ENCODE measurements around the genes TMEM45A and ABI3BP.

- PRO-cap, 3 experiments: no peak in any of the 3 experiments
- RAMPAGE, long total RNA: no peak
- RRBS, 2 experiments: no CpG with 5 or more reads among the region's 1 CpG
Observed at GRCh38 chr3:99872975-99873687, 55.5 kb downstream of the CMSS1 start.

- PRO-cap, 3 experiments: no peak in any of the 3 experiments
- RAMPAGE, long total RNA: no peak
- RRBS, 2 experiments: no CpG with 5 or more reads among the region's 2 CpGs
Observed at GRCh38 chr3:100033048-100033877, 81.0 kb downstream of the FILIP1L start.

DNA sequence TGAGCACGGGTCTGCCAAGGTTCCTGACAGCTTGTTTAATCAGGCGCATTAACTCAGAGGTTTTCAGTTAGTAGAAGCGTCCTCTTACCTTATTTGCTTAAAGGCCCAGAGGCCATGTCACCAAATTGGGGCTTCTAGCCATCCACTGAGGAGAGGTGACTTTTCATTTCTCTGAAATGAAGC is 10.5 kb downstream of the FILIP1L start:
- PRO-cap, 3 experiments: no peak in any of the 3 experiments
- RAMPAGE, long total RNA: no peak
- RRBS, 2 experiments: no CpG with 5 or more reads among the region's 3 CpGs

DNA sequence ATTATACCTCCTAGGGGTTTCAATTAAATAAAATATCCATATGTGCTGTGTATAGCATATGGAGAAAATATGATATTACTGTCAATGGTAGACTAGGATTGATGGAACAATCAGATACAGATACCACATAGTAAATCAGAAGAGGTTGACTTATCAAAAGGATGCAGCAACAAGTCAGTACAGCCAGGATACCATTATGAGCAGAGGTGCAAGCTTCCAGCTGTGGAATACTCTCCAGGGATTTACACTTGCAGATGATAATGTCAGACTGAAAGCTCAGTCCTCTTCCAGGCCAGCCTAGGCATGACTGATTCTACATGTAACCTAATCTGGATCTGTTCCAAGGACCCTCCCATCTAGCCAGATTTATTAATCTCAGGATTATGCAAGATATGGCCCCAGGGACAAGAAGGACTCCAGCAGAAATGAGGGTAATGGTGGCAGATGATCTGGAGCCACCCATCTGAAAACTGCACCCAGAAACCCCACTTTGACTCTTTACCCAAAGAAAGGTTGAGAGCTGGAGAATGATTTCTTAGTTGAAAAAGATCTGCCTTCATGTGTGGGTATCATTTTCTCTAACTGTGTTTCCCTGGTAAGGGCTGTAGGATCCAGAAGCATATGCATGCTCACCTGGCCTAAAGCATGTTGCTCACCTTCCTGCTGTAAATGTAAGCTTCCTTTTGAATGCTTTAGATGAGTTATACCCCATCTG is 8.1 kb downstream of the FILIP1L start:
- PRO-cap, 3 experiments: no peak in any of the 3 experiments
- RAMPAGE, long total RNA: no peak

GRCh38 chr3:100335340-100335810 is 818 bp downstream of the NIT2 start:
- PRO-cap, 3 experiments: no peak in any of the 3 experiments
- RAMPAGE, long total RNA: no peak
- RRBS, 2 experiments: 61% methylated on average over 3 of the region's 15 CpGs; no CpG with 5 or more reads in 1 of the 2 experiments

DNA sequence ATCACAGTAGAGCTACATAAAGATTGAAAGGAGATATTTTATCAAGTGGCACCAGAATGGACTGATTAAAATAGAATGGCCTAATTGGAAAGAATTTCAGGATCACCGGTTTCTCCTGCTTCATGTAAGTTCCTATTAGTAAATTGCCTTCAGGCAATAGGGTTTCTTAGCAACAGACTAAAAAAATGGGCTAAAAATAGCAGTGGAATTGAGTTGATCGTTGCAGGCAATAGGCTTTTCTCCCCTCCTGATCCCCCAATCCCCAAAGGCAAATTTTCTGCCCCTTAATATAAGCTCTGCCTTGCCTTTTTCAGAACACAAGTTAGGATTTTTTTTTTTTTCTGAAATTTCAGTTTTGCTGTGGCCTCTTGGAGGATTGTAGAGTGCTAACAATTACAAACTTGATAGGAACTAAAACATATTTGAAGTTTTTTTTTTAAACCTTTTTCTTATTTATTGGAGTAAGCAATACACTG is 1.0 kb downstream of the LNP1 start:
- PRO-cap, 3 experiments: no peak in any of the 3 experiments
- RAMPAGE, long total RNA: no peak
- RRBS, 2 experiments: no CpG with 5 or more reads among the region's 2 CpGs

- PRO-cap, 3 experiments: peak in 3 of 3 experiments; most common plus-strand start chr3:100492645 (in 2); most common minus-strand start chr3:100492406 (in 2)
- RAMPAGE, long total RNA: start-site peak on the plus strand at chr3:100492572-100492642, 73 and 41 reads in 2 replicates
- RRBS, 2 experiments: 2% methylated on average over 13 of the region's 46 CpGs
Observed at GRCh38 chr3:100492353-100493181, at the start of gene TMEM45A. TSS of gene TMEM45A (plus strand) at chr3:100492619.

DNA sequence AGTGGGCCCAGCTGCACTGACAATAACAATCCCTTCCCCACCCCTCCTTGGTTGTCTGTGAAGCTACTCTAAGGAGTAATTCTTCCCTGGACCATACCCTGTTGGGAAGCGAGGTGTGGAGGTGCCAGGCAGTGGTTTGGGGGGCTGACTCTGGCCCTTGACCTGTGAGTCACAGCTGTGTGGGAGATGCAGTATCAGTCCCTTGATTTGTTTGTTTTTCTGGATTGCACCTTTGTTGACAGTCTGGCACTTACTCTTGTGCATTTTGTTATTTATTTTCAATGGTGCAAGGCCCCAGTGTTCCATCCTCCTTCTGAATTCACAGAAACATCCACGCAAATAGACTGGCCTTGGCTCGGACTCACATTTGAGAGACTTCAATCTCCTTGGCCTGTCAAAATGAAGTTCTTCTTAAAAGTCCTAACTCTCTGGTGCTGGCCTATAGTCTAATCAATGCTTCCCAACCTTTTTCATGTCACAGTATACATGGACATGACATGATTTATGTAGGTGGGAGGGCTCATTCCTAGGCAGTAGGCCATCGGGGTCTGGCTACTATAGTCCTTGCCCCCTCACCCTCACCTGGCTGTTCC is 29.8 kb downstream of the TMEM45A start:
- PRO-cap, 3 experiments: no peak in any of the 3 experiments
- RAMPAGE, long total RNA: no peak
- RRBS, 2 experiments: no CpG with 5 or more reads among the region's 4 CpGs

- PRO-cap, 3 experiments: no peak in any of the 3 experiments
- RAMPAGE, long total RNA: no peak
- RRBS, 2 experiments: no CpG with 5 or more reads among the region's 3 CpGs
Observed at GRCh38 chr3:100737874-100738390, 28.6 kb downstream of the TFG start.

DNA sequence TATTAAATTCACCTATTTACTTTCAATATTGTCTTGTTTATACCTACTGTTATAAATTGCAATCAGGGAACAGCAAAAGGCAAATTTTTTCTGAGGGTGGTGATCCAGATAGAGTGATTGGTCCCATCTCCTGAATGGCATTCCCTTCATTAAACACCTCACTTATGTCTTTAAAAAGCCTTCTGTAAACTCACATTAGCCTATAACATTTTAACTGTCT is 6.2 kb downstream of the ABI3BP start:
- PRO-cap, 3 experiments: peak in 2 of 3 experiments; most common plus-strand start position 85 of the sequence (in 1)
- RAMPAGE, long total RNA: no peak

DNA sequence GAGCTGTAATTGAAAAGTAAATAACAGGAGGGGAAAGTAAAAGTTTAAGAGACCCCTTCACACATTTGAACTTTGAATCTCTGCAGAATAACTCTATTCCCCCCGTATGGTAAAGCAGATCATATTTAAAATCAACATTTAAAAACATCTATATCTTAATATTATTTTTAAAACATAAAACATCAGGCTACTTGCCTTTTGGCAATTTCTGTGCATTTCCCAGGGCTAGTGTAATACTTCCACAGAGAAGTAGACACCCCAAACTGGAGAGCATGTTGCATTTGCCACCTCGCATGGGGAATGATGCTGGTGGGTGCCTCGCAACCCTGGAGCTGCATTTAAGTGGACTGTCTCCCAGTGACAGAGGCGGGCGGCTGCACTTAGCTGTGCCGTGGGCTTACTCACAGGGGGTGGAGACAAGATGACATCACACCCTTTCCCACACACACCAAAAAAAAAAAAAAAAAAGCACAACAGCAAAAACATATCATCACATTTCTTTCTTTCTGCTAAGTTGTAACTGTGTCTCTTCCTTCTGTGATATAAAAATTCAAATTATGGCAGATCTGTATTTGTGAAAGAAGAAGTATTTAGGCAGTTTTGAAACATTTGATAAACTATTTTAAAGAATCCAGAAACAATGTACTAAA is at the start of gene ABI3BP:
Gene ABI3BP (minus strand): TSS at position 311 of the 650 bp plus-strand sequence.
- PRO-cap, 3 experiments: peak in 3 of 3 experiments; most common minus-strand start position 334 of the sequence (in 2)
- RAMPAGE, long total RNA: start-site peak on the minus strand centred at position 325 of the sequence, 30 bp wide, 630 and 765 reads in 2 replicates
- RRBS, 2 experiments: no CpG with 5 or more reads among the region's 6 CpGs

DNA sequence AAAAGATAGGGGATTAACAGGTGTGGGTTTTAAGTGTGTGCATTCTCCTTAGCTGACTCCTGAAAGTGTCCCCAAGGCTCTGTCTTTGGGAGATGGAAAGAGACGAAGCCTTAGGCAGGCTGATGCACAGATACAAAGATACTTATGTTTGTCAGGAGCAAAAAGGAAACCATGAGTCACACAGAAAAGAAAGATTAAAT is 23.8 kb upstream of the ABI3BP start:
- PRO-cap, 3 experiments: no peak in any of the 3 experiments
- RAMPAGE, long total RNA: no peak
- RRBS, 2 experiments: no CpG with 5 or more reads among the region's 1 CpG

DNA sequence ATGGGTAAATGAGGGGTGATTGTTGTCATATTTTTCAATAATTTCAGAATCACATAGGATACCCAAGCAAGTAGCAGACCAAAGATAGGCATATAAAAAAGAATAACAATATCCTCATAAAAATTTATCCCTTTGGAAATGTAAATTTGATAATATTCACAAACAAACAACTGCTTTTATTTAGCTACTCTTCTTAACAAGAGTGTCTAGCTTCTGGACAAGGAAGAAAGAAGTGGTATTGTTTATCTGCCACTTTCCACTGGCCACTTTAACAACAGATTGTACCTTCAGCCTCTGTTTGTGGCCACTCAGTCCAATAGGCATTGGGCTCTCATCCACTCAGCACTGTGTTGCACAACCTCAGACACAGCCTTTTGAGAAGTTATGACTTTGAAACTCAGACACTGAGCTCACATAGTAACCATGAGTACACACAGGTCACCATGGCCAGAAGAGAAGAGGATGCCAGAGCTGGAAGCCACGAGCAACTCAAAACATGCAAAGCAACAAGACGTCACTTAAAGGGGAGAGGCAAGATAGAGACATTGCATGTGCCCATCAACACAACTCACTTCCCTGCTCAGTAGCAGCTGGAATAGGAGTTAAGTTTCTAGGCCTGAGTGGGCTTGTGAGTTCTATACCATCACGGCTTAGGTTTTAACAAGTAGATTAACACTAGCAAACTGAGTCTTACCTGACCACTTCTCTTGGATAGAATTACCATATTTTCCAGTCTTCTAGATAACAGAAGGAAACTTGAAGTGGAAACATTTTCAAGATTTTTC is 103.7 kb downstream of the IMPG2 start:
- PRO-cap, 3 experiments: peak in 1 of 3 experiments; most common plus-strand start position 571 of the sequence (in 1); most common minus-strand start position 347 of the sequence (in 1)
- RAMPAGE, long total RNA: no peak
- RRBS, 2 experiments: no CpG with 5 or more reads among the region's 3 CpGs

DNA sequence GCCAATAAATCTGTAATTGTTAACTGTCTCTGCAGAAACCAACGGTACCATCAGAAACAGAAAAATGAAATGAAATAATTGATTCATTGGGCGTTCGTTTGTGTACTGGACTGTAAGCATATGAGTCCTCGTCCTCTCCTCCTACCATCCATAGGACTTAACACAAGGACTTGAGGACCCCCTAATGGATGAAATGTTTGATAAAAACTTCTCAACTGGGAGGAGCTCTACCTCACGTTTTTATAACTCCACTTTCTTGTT is 965 bp downstream of the SENP7 start:
- PRO-cap, 3 experiments: no peak in any of the 3 experiments
- RAMPAGE, long total RNA: no peak
- RRBS, 2 experiments: no CpG with 5 or more reads among the region's 5 CpGs

- PRO-cap, 3 experiments: no peak in any of the 3 experiments
- RAMPAGE, long total RNA: no peak
- RRBS, 2 experiments: no CpG with 5 or more reads among the region's 1 CpG
Observed at GRCh38 chr3:101548997-101549362, 12.7 kb upstream of the TRMT10C start.

- PRO-cap, 3 experiments: no peak in any of the 3 experiments
- RAMPAGE, long total RNA: start-site peak on the minus strand at chr3:101576986-101576991, 405 and 363 reads in 2 replicates
- RRBS, 2 experiments: no CpG with 5 or more reads among the region's 33 CpGs
Observed at GRCh38 chr3:101576510-101577272, 2.7 kb downstream of the PCNP start.

DNA sequence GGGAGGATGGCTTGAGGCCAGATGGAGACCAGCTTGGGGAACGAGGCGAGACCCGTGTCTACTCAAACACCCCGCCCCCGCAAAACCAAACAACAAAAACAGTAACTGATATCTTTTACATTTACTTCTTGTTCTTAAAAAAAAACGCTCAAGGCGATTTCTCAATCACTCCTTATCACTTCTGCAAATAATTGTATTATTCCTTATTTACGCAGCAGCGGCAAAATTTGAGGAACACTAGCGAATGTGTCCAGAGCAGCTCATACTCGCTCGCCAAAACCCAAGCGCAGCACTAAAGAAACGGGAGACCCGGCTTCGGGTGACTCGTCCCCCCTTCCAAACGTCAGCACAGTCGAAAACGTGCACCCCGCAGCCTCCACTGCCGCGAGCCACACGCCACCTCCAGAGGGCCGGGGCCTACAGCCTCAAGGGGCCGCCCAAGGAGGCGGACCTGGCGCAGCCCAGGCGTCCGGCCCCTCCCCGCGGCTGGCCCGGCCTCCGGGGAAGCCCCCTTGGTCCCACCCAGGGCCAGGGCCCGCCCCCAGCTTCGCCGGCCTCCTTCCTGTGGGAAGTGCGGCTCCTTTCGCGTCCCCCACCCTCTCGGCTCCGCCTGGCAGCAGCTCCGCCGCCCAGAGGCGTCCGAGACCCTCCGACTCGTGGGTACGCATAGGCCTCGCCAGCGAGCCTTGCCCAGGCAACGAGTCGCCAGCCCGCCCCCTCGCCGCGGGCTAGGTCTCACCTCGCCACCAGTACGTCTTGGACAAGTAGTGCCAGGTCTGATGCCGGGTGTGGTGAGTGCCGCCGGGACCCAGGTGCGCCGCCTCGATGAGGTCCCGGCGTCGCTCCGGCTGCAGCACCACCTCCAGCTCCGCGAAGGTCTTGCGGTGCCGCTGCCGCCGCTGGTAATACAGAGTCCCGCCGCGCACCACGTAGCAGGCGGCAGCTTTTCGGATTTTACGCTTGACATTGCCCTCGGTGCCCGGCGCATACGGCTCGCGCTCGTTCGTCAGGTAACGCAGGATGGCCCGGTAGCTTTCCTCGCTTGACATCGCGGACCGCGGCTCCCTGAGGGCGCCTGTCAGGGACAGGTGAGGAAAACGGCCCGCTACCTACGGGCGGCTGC is 705 bp downstream of the ZBTB11 start:
- PRO-cap, 3 experiments: peak in 3 of 3 experiments; most common plus-strand start position 586 of the sequence (in 1); most common minus-strand start position 294 of the sequence (in 3)
- RAMPAGE, long total RNA: no peak
- RRBS, 2 experiments: 2 to 3% methylated on average over 26 to 32 of the region's 102 CpGs

- PRO-cap, 3 experiments: no peak in any of the 3 experiments
- RAMPAGE, long total RNA: no peak
Observed at GRCh38 chr3:101793514-101793731, 14.4 kb downstream of the NXPE3 start.

DNA sequence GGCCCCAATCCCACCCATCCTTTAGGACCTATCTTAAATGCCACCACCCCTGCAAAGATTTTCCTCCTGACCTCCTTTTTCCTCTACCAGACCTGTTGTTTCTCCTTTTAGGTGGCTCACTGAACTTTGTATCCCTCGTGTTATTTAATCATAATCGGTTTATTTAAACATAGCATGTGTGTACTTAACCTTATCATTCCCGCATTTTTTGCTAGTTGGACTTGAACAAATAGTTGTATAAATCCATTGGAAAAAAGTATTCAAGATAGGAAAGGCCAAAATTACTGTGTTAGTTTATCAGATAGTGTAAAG is 978 bp upstream of the NFKBIZ start:
- PRO-cap, 3 experiments: no peak in any of the 3 experiments
- RAMPAGE, long total RNA: no peak
- RRBS, 2 experiments: no CpG with 5 or more reads among the region's 3 CpGs

GRCh38 chr3:101849782-101850340 is 547 bp downstream of the NFKBIZ start:
- PRO-cap, 3 experiments: peak in 3 of 3 experiments; most common plus-strand start chr3:101849831 (in 1); most common minus-strand start chr3:101849844 (in 3)
- RAMPAGE, long total RNA: no peak
- RRBS, 2 experiments: 2 to 3% methylated on average over 30 of the region's 55 CpGs

All from skeletal muscle tissue (tissue), 7 donors.